ENCODE data around the genes AUTS2, NSUN5 and BAZ1B.

GRCh38 chr7:66970553-66970752 lies 24.9 kb downstream of the SBDS start:
- RRBS, 2 experiments, result no CpG with 5 or more reads among the region's 2 CpGs

DNA sequence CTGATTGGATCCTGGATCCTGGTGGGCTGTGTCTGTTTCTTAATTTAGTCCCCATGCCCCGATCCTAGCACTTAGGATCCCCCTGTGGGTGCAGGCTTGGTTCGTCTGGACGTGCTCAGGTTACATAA lies 20.1 kb downstream of the SBDS start:
- RRBS, 2 experiments, result no CpG with 5 or more reads among the region's 3 CpGs

DNA sequence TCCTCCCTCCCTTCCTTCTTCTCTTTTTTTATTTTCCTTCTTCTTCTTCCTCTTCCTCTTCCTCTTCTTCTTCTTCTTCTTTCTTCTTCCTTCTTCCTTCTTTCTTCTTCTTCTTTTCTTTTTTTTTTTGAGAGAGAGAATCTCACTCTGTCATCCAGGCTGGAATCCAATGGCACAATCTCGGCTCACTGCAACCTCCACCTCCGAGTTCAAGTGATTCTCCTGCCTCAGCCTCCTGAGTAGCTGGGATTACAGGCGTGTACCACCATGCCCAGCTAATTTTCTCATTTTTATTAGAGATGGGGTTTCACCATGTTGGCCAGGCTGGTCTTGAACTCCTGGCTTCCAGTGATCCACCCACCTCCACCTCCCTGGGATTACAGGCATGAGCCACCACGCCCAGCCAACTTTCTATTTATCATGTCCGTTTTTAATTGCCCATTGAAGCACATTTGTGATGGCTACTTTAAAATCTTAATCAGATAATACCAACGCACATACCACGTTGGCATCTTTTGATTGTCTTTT lies 72.2 kb upstream of the SPDYE21 start:
- RRBS, 2 experiments, result no CpG with 5 or more reads among the region's 7 CpGs

DNA sequence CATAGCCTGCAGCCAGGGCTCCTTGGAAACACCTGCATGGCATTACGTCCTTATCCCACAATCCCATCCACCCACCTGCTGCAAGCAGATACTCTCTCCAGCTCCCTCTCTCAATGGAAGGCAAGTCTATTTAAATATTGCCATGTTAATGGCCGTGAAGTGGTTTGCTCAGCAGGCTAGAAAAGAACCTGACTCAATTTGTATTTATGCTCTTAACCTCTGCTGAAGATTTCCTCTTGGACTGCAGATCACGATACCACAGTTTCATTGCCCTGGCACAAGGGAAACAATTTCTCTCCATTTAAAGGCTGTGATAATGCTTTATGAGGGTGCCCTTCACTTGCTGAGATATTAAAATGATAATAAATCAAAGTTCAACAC lies 137.0 kb downstream of the SPDYE21 start:
- RRBS, 2 experiments, result no CpG with 5 or more reads among the region's 3 CpGs

DNA sequence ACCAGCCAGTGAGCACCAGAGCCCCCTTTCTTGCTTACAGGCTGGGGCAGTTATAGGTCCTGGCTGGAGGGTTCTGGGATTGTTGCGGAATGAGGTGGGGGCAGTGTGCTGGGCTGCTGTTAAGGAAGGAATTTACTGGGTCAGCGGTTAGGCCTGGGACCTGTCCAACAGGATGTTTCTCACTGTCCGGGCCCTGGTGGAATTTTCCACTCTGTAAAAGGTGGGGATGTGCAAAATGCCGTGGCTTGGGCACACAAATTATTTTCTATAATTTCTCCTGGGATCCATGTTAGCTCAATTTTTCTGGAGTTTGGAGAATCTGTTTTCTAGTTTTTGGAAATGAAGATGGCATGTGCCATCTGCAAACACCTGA lies 477.2 kb downstream of the SPDYE21 start:
- RRBS, 2 experiments, result no CpG with 5 or more reads among the region's 4 CpGs

DNA sequence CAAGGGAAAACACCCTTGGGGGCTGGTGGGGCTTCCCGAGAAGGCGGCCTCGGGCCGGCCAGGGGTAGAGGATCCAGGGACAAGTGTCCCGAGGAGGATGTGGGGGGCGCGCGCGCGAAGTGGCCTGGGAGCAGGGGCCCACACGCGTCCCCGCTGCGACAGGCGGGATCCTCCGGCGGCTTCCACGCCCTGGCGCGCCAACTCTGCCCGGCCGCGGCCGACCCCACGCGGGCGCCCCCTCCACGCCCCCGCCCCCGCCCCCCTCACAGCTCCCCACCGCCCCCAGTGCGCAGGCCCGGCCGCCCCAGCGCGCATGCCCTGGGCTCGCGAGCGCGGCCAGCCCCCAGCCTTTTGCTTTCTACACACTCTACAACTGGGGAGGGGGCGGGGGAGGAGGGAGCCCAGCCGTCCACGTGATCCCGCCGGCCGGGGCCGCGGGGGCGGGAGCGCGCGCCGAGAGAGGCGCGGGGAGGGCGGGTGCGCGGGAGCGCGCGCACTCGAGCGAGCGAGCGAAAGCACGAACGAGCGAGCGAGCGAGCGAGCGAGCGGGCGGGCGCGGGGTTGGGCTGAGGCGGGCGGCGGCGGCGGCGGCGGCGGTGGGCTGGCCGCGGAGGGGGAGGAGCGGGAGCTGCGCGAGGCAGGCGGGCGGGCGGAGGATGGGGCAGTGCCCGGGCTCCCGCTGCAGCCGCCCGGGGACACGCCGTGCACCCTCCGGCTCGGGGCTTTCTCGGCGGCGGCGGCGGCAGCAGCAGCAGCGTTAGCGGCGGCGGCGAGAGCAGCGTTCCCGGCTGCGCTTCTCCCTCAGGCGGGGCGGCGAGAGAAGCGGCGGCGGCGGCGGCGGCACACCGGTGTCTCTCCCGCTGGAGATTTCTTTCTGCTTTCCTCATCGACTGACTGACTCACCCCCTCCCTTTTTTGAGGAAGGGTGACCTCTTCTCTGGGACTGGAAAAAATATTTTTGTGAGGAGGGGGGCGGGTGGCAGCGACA lies at the start of gene AUTS2:
Gene AUTS2, plus strand, starts transcription at position 664 of the 988 bp plus-strand sequence.
- RRBS, 2 experiments, result 1% methylated on average over 31 to 37 of the region's 127 CpGs

- RRBS, 2 experiments, result 43% methylated on average over 1 of the region's 6 CpGs; no CpG with 5 or more reads in 1 of the 2 experiments
These were observed 58.5 kb downstream of the AUTS2 start for GRCh38 chr7:69656688-69657345.

DNA sequence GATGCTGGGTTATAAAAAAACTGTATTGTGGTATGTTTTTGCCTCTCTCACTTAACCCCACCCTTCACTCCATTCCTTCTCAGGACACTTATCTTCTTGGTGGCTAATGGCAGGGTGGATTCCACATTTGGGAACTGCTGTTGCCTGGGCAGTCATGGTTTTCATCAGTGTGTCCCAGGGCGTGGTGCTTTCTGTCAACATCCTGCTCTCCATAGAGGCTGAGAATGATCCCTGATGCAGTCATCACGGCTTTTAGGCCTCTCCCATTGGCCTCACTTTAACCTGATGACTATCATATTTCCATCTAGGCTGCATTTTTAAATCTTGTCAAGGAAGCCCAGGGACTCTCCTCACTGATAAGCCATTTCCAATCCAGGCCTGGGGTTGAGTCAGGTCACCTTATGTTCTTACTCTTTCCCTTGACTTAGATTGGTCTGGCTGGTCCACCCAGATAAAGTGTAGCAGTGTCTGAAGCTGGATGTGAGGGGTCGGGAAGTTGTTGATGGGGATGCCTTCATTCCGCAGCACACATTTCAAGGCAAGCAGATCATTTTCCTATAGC lies 176.9 kb downstream of the AUTS2 start:
- RRBS, 2 experiments, result no CpG with 5 or more reads among the region's 4 CpGs

GRCh38 chr7:70696086-70696888 lies 435.7 kb upstream of the GALNT17 start:
- RRBS, 2 experiments, result no CpG with 5 or more reads among the region's 12 CpGs

- RRBS, 2 experiments, result no CpG with 5 or more reads among the region's 5 CpGs
These were observed 393.8 kb upstream of the GALNT17 start for GRCh38 chr7:70738080-70738643.

DNA sequence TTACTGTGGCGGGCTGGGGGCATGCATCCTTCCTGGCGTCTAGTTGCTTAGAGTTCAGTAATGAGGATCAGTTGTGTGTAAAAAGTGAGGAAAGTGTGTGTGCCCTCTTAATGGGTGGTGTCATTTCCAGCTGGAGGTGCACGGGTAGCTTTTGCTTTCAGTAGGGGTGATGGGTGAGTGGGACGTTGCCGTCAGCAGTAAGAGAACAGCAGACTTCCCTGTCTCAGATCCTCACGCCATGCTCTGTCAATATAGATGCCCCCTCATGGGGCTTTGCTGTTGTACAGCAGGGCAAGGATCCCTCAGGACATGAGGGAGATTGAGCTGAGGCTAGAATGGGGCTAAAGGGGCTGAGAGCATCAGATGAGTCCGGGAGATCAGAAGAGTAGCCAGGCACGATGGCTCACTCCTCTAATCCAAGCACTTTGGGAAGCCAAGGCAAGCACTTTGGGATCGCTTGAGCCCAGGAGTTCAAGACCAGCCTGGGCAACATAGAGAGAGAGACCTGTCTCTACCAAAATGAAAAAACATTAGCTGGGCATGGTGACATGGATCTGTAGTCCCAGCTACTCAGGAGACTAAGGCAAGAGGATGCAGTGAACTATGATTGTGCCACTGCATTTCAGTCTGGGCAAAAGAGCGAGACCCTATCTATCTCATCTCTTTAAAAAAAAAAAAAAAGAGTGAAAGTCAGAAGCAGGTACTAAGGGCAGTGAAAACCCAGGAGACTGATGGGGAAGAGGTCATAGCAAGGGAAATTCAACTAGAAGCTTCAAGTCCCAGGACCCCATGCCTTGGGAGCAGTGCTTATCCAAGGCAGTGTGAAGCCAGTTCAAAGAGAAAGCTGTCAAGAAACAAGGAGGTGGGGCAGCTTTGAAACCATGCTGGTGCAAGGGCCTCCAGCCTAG lies 352.3 kb upstream of the GALNT17 start:
- RRBS, 2 experiments, result no CpG with 5 or more reads among the region's 10 CpGs

GRCh38 chr7:71206185-71206679 lies 74.3 kb downstream of the GALNT17 start:
- RRBS, 2 experiments, result no CpG with 5 or more reads among the region's 6 CpGs

- RRBS, 2 experiments, result no CpG with 5 or more reads among the region's 19 CpGs
These were observed 104.8 kb downstream of the GALNT17 start for GRCh38 chr7:71236568-71237420.

- RRBS, 2 experiments, result no CpG with 5 or more reads among the region's 13 CpGs
These were observed 17.6 kb downstream of the TYW1B start for GRCh38 chr7:72810254-72810954.

DNA sequence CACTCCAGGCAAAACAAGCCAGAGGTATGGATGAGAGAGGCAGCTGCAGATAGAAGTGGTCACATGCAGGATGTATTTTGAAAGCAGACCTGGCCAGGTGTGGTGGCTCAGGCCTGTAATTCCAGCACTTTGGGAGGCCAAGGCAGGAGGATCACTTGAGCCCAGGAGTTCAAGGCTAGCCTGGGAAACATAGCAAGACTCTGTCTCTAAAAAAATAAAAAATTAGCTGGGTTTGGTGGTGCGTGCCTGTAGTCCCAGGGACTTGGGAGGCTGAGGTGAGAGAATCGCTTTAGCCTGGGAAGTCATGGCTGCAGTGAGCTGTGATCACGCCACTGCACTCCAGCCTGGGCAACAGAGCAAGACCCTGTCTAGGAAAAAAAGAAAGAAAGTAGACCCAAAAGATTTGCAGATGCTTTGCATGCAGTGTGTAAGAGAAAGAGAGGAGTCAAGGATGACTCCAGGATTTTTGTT lies 27.2 kb upstream of the POM121 start:
- RRBS, 2 experiments, result no CpG with 5 or more reads among the region's 3 CpGs

- RRBS, 2 experiments, result no CpG with 5 or more reads among the region's 8 CpGs
These were observed 72.7 kb downstream of the NSUN5 start for GRCh38 chr7:73235949-73236306.

DNA sequence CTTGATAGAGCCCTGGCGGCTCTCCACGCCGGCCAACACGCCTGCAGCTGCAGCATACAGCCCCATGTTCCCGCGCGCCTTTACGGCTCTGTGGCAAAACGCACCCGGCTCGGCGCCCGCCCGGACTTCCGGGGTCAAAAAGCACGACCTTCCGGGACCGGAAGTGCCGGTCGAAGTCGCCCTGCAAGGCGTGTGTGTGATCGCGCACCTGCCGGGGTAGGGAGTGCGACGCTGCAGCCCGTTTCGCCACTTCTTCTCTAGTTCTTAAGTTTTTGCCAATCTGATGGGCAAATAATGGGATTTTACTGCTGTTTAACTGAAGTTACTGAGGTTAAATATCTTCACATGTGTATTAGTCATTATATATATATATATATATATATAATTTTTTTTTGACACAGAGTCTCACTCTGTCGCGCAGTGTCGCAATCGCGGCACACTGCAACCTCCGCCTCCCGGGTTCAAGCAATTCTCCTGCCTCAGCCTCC lies at the start of gene NSUN5:
Gene NSUN5, minus strand, starts transcription at position 102 of the 488 bp plus-strand sequence.
- RRBS, 2 experiments, result 0 to under 1% methylated on average over 2 of the region's 36 CpGs

DNA sequence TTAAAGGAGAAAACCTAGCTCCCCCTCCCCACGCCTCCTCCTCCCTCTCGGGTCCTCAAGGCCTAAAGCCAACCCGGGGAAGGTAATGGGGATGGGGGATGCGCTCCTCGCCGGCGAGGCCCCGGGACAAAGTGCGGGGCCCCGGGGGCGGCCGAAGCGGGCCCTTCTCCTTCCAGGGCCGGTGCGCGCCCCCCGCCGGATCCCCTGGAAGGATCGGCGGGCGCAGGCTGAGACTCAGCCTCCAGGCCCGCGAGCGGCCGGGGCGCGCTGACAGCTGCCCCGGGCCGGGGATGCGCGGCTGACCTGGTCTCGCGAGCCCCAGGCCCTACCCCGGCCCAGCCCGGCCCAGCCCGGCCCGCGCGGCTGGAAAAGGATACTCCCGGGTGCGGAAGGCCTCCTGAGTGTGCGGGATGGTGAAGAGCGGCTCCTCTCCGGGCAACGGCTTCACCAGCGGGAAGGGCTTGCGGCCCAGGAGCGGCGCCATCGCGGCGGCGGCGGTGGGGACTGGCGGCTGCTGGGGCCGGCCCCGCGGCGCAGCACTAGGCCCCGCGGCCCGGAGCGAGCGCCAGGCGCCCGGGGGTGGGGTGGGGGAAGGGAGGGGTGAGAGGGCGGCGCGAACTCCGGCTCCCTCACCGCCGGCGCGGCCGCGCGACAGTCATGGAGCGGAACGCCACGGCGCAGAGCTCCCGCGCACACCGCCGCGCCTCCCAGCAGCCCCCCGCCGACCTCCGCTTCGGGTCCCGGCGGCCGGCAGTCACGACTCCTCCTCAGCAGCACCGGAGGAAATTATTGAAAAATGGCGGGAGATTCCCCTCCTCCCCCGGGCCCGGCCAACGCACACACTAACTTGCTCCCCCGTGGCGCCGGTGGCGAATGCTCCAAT lies at the start of gene BAZ1B:
Gene BAZ1B, minus strand, starts transcription at position 844 of the 883 bp plus-strand sequence.
- RRBS, 2 experiments, result 2% methylated on average over 38 to 48 of the region's 103 CpGs

- RRBS, 2 experiments, result no CpG with 5 or more reads among the region's 6 CpGs
These were observed 1.4 kb downstream of the BCL7B start for GRCh38 chr7:73556150-73556505.